ENCODE results near the genes TP53I13 and NSRP1.

- PRO-cap, result no peak
Observed at GRCh38 chr17:29498254-29498583, 68.6 kb downstream of the ABHD15 start.

GRCh38 chr17:29566465-29566899 lies 355 bp downstream of the ABHD15 start:
- PRO-cap, result no peak

DNA sequence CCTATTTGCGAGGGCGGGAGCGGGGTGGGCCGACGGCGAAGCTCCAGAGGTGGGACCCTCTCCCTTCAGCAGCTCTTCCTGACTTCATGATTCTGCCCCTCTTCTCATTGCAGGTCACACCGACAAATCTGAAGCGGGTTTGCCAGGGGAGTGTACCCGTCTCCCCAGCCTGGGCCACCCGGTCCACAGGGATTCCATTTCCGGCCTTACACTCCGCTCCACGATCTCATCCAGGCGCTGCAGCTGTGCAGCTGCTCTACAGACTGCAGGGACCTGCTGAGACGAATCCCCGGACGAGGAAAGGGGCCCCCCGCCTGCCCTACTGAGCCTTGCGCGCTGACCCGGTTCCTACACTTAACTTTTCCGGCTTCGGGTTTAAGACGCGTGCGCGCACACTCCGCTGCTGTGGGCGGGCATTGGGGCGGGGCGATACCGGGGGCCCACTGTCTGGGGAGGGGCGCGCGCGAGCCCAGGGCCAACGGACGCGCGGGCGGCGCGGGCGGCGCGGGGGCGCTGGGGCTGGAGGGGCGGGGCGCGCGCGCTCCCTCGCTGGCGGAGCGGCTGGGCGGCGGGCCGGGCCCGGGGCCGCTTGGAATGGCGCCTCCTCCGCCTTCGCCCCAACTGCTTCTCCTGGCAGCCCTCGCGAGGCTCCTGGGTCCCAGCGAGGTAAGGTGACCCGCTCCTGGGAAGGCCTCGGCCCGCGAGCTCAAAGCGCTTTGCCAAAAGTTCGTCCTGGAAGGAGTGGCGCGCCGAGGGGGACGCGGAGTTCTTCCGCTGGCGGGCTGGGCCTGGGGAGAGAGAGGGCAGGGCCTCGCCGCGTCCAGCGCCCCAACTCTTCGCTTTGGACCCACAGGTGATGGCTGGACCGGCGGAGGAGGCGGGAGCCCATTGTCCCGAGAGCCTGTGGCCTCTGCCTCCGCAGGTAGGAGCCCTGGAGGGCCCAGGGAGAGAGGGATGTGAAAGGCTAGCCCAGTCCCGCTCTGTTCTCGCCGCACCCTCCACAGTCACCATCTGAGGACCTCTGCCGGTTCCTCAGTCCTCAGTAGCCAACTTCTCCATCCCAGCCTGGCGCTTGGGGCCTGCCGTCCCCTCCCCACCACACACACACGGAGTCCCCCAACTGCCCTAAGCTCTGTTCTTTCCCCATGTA lies at the start of gene TP53I13:
Gene TP53I13, plus strand, starts transcription at position 537 of the 1,150 bp plus-strand sequence.
- PRO-cap, result bidirectional peak, plus-strand start at position 549 of the sequence, minus-strand start at position 345 of the sequence

DNA sequence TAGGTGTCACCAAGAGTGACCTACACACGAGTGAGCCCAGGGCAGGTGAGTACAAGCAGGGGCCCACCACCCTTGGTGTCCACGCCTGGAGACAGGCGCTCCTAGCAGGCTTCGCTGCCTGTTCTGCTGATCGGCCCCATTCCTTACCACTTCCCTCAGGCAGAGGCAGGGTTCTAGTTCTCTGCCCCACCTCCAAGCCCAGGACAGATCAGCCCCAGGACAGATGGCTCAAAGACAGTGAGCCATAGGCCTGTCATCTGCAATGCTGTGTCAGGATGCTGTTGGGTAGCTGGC lies 761 bp downstream of the TP53I13 start:
- PRO-cap, result no peak

DNA sequence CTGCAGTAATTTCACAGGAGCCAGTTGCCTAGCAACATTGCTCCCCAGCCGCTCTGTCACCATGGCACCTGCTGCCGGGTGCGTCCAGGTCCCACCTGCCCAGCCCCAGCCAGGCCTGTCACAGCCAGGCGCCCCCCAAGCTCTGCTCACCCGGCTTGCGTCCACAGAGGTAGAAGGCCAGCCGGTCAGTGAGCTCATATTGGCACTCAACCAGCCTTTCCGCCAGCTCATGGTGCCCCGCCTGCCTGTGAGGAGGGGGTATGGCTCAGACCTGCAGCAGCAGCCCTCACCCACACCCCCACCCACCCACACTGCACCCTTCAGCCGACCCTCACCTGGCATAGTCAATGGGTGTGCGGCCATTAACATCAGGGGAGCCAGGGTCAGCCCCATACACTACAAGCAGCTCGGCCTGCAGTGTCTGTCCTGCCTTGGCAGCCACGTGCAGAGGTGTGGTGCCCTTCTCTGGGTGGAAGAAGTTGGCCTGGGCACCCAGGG lies 7.8 kb downstream of the GIT1 start:
- PRO-cap, result no peak

- PRO-cap, result no peak
Observed at GRCh38 chr17:29593800-29594361, 949 bp downstream of the ANKRD13B start.

DNA sequence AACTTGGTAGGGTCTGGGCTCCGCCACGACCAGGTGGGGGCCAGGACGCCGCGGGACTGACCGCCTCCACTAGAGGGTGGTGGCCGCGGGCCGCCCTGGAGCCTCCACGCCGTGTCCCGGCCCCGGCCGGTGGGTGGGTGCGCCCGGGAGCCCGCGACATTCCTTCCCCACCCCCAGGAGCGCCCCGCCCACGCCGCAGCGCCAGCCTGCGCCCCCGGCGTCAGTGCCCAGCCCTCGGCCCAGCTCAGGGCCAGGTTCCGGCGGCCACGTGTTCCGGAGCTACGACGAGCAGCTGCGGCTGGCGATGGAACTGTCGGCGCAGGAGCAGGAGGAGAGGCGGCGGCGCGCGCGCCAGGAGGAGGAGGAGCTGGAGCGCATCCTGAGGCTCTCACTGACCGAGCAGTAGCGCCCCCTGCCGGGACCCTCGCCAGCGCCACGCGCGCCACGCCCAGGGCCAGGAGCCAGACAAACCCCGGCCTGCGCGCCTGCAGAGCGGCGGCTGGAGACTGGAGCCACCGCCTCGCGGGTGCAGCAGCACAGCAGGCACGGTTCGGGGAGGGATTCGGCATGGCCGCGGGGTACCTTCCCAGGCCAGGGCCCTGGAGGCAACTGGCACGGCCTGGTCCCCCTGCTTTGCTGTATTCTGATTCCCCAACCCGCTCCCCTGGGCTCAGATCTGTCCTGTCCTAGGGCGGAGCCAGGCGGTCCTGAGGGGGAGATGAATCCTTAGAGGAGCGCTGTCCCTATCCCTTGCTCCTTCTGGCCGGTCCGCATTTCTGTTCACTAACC lies 9.3 kb downstream of the CORO6 start:
- PRO-cap, result no peak

GRCh38 chr17:29636034-29636641 lies 13.4 kb upstream of the CORO6 start:
- PRO-cap, result no peak

DNA sequence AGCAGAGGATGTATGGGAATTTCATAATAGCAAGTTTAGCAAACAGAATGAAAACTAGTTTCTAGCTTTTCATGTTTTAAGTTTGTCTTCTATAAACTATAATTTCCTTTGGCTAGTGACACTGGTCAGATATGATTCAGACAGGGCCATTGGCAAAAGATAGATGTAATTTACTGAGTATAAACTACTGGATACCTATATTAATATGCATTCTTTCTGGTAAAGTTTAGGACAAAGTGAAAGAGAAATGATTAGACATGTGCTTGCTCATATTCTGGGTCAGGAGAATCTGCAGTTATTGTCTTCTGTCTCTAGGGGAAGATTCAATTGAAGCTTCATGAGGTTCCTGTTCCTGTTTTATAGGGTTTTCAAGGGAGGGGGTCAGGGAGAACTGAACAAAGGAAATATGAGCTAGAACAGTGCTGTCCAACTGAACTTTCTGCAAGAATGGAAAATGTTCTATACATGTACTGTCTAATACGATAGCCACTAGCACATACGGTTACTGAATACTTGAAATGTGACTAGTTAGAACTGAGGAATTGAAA lies 59.3 kb upstream of the CORO6 start:
- PRO-cap, result no peak

DNA sequence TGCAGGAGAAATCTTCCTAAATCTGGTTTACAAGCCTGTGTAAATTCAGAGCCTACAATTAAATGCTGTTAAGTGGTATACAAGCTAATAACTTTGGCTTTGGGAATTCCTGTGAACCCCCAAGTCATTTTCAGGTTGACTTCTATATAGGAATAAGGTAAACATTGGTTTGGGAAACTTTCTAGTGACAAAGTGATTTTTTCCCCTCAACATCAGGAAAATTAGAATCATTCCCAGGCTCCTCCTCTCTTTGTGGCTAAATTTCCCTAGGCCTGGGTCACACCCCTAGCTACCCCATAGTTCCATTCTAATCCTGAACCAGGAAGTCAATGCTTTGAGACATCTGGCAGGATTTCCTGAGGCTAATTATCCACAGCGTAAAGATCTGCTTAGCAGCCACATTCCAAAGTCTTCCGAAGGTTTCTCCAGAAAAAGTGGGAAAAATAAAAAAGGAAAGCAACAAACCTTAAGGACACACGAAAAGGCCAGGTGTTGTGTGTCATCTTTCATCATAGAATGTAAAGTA lies 60.2 kb upstream of the CORO6 start:
- PRO-cap, result no peak

- PRO-cap, result no peak
Observed at GRCh38 chr17:29716047-29716644, 93.4 kb upstream of the CORO6 start.

GRCh38 chr17:29779022-29779626 lies 150.9 kb downstream of the SSH2 start:
- PRO-cap, result no peak

GRCh38 chr17:29847478-29848560 lies 82.2 kb downstream of the SSH2 start:
- PRO-cap, result no peak

GRCh38 chr17:29905741-29905940 lies 24.4 kb downstream of the SSH2 start:
- PRO-cap, result no peak

DNA sequence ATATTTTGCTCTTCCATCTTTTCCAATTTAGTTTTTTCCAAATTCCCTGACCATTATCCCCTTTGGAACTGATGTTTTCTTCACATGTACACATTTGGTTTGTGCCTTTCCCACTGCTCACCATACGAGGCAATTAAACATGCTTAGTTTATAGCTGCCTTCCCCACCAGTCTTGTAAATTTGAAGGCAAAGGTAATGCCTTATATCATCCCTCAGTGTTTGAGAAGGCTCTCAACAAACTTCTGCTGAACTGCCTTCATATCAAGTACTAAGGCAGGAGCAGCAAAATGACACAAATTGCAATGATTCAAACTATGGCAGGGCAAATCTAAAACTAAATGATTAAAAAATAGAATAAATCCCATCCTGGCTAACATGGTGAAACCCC lies 12.7 kb downstream of the SSH2 start:
- PRO-cap, result no peak

DNA sequence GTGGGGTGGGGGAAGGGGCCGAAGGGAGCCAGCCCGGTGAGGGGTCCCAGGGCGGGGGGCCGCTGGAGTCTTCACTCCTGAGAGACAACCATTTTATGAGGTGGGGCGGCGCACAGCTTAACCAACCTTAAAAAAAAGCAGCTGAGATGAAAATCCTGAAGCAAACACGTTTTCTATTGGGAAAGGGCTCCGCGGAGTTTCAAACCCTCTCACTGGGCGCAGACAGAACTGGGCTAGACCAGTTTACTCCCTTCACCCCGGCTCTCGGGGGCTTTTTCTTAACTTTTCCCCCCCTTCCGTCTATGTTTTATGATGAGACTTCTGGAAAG lies 352 bp upstream of the SSH2 start:
- PRO-cap, result no peak

DNA sequence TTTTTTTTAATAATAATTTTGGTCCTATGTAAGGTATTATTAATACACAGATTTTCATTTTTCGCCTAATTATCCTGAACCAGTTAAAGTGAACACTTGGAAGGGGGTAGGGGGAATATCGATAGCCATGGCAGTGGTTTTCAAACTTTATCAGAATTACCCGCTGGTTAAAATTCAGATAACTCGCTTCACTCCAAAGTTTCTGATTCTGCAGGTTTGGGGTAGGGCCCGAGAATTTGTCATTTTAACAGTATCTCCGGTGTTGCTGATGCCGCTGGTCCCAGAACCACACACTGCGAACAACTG lies 355 bp upstream of the NSRP1 start:
- PRO-cap, result no peak

DNA sequence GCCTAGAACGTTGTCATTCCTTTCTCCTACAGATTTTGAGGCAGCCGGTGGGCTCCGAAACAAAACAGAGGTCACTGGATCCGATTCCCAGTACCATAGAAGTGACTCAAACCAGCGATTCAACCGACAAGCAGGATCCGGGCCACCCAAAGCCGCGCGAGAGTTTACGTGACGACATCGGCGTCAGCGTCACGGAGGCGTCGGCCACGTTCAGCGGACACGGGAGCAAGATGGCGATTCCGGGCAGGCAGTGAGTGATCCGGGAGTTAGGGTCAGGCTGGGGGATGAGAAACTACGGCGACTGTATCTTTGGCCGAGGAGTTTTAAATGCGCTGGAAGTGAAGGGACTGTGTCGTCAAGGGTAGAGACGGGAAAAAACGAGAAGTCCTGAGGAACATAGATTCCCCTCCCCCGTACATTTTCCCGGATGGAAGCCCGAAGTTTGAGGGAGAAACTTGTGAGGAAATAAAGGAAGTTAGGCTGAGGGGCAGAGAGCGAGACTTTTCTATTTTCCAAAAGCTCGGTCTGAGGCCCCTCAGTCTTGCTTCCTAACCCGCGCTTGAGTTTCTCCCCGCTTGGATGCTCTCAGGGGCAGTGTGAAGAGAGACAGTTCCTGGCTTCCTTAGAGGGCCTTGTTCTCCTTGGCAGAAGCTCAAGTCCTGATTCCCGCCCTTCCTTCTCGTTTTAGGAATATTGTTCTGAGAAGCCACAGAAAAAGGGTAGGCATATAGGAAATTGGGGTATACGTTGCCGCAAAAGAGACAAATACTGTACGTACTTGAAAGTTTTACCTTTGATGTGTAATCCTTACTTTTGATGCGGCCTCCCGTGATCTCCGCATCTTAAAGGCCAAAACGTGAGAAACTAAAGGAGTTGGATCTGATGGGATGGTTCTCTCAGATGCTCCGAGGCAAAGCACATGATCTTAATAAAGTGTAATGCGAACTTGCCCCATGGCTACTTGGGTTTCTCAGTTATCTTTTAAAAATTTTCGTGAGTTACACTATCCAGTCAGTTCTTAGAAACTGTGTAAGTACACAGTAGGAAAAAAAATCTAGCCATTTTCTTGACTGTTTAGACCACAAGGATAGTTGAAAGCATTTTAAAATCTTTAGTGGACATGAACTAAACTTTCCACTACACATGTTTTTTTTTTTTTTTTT lies at the start of gene NSRP1:
Gene NSRP1, plus strand, starts transcription at position 203 of the 1,163 bp plus-strand sequence.
- PRO-cap, result bidirectional peak, plus-strand start at position 216 of the sequence, minus-strand start at position 103 of the sequence; unidirectional peak, plus-strand start at position 481 of the sequence

DNA sequence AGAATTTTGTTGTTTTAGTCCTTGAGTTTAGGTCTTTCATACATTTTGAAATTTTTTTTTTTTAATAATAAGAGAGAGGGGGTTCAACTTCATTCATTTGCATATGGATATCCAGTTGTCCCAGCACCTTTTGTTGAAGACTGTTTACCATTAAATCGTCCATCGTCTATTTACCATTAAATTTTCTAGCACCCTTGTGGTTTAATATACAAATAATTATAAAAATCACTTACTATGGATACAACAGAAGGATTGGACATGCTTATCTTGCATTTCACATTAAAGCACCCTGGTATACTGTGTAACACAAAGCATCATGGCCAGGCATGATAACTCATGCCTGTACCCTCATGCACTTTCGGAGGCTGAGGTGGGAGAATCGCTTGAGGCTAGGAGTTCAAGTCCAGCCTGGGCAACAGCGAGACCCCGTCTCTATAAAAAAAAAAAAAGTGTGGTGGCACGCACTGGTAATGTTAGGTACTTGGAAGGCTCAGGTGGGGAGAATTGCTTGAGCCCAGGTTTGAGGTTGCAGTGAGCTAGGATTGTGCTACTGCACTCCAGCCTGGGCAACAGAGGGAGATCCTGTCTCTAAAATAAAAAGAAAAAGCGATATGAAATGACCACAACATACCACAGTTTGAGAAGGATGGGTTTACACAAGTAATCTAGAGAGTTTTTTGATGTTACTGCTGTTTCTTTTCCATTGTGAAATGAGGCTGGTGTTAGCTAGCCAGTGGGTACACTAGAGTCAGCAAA lies 7.2 kb downstream of the NSRP1 start:
- PRO-cap, result no peak

GRCh38 chr17:30243193-30243418 lies 7.6 kb upstream of the SLC6A4 start:
- PRO-cap, result no peak

Data from natural killer cell (primary cell).